ENCODE results near the gene MAP3K4.

GRCh38 chr6:160919569-160920273 is 71.8 kb upstream of the MAP3K4 start:
- PRO-cap, 4 experiments, result peak in 2 of 4 experiments; most common minus-strand start chr6:160919870 (in 2)
- RAMPAGE, long total RNA, 2 experiments, result no peak in any of the 2 experiments

- PRO-cap, 4 experiments, result peak in 2 of 4 experiments; most common plus-strand start chr6:160991769 (in 2); most common minus-strand start chr6:160991639 (in 1)
- RAMPAGE, long total RNA, 2 experiments, result start-site peak on the plus strand in 1 of 2 experiments, at chr6:160991755-160991810 at its widest, 29 reads per replicate
These were observed at the start of gene MAP3K4 for GRCh38 chr6:160991535-160992143. Gene MAP3K4, plus strand, starts transcription at chr6:160991769.

- PRO-cap, 4 experiments, result no peak in any of the 4 experiments
- RAMPAGE, long total RNA, 2 experiments, result no peak in any of the 2 experiments
These were observed 4.6 kb downstream of the MAP3K4 start for GRCh38 chr6:160995967-160996783.

GRCh38 chr6:161077044-161077944 is 85.7 kb downstream of the MAP3K4 start:
- PRO-cap, 4 experiments, result no peak in any of the 4 experiments
- RAMPAGE, long total RNA, 2 experiments, result no peak in any of the 2 experiments

DNA sequence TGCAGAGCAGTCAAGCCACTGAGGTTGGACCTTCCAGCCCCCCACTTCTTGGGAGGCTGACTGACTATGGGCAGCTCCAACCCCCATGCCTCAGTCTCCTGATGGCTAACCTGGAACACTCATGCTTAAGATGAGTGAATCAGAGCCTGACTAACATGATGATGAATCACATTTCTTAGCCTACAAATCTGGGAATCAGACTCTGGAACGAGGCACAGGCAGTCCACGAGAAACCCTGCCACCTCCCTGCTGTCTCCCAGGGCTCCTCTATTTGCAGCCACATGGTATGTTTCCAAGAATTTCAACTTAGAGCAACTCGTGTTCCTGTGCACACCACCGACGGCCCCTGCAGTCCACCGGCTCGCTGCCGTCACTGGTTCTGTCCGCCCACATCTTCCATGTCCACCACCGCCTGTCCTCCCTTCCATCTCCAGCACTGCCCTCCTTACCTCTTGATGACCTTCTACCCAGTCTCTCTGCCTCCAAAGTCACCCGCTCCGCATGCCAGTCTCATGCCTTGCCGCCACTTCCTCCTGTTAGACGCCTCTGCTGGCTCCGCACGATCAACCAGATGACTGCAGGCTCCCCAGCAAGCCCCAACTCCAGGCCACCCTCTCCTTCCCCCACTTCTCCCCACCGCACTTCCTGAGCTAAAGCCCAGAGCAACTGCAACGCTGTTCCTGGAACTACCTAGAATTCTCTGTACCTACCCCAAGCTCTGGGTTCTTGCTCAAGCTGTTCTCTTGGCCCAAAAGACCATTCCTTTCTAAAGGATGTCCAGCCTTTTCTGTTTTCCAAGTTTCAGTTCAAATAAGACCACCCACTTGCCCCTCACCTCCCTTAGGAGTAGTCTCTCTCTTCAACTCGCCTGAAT is 87.5 kb downstream of the AGPAT4 start:
- PRO-cap, 4 experiments, result peak in 2 of 4 experiments; most common plus-strand start position 570 of the sequence (in 2); most common minus-strand start position 438 of the sequence (in 2)
- RAMPAGE, long total RNA, 2 experiments, result no peak in any of the 2 experiments

DNA sequence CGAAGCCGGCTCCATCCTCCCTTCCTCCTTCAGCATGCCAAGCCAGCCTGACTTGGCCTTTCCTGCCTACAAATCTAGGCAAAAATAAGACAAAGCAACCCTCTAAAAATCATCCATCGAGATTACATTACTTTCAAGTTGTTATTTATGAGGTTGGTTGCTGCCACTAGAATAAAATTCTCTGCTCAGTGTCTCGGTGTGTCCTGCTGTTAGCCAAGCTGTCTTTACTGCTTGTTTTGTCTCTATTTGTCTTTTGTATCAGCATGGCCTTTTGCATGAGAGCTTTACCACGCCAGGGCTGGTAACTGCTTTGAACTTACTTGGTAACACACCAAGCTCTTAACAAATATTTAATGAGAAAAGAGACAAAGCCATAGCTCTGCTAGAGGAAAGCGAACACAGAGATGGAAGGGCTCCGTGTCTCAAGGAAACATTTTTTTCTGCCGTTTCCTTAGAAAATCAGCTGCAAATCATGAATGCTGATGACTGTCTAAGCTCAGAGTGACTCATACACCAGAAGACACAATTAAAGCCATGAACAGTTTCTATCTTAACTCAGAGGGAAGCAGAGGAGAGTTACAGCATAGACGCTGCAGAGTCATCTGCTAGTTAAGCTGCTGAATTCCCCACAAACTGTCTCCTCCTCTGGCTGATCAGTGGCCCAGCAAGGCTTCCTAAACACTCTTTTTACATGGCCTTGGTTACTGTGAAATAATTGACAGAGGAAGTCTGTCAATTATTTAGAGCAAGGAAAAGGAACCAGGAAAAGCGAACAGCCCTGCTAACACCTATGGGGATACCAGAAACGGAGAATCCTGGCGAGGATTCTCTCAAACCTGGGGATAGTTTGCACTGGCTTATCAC is 44.8 kb downstream of the AGPAT4 start:
- PRO-cap, 4 experiments, result peak in 4 of 4 experiments; most common plus-strand start position 558 of the sequence (in 4)
- RAMPAGE, long total RNA, 2 experiments, result no peak in any of the 2 experiments

DNA sequence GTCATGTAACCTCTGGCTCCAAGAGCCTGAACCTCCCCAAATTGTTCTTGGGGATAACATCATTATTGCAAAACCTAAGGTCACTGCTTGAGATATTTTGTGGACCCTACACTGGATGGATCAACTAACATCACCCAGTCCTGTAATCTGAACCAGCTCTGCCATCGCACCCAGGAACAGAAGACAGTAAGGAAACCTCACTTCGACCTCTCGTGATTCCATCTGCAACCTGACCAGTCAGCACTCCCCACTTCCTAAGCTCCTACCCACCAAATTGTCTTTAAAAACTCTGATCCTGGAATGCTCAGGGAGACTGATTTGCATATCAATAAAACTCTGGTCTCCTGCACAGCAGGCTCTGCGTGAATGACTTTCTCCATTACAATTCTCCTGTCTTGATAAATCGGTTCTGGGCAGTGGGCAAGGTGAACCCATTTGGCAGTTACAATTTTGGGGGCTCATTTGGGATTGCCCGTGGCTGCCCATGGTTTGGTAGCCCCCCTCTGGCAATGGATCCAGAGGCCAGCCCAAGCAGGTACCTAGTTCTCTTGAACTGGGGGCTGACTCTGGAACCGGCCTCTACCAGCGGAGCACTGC is 18.3 kb upstream of the AGPAT4 start:
- PRO-cap, 4 experiments, result no peak in any of the 4 experiments
- RAMPAGE, long total RNA, 2 experiments, result no peak in any of the 2 experiments

- PRO-cap, 4 experiments, result no peak in any of the 4 experiments
- RAMPAGE, long total RNA, 2 experiments, result no peak in any of the 2 experiments
These were observed 671.2 kb downstream of the PRKN start for GRCh38 chr6:162056389-162056748.

DNA sequence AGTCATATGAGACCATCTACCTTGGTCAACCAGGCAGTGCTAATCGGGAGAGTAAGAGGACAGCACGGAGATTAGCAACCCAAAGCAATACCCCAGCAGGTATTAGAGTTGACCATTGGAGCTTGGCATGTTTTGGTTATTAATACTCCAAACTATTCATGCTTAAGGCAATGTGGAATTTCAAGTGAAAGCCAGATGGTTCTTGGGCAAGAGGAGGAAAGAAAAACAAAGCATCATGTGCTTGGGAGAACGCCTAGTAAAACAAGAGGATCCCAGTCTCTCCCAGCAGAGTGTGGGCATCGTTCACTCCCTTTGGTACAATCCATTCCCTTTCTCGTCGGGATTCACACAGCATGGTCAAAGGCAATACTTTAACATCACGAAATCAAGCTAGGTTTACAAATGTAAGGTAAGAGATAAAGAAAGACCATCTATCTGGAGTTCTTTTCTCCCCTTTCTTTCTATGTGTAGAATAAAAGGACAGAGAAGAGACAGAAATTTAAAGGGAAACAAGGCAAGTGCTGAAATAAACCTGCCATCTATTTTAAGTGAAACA is 349.8 kb downstream of the PRKN start:
- PRO-cap, 4 experiments, result peak in 1 of 4 experiments; most common plus-strand start position 285 of the sequence (in 1)
- RAMPAGE, long total RNA, 2 experiments, result no peak in any of the 2 experiments

DNA sequence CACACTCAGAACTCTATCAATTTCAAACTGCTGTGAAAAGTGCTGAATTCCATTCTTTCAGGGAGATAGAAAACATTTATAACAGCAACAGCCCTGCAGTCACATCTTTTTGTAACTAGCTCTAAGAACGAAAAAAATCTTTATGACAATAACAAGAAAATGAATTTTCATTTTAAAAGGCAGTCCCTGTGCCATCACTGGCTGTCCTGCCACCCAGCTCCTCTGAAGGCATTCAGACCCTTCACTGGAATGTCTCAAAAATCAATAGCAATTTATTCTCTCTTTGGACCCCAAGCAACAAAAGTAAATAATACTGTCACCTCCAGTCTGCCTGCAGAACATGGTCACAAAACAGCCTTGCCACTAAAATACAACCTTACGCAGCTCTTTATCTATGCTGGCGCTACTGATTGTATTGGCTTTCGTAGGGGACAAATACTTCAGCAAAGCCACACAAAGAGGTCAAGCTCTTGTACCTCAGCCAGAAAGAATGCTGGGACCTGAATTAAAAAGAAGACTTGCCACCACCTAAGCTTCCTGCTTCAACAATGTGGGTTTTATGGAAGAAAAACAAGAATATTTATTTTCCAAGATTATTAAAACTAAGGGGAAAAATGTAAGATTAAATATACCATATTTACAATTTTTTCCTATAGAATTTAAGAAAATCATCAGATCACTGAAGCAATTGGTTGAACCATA is 57.3 kb downstream of the PRKN start:
- PRO-cap, 4 experiments, result no peak in any of the 4 experiments
- RAMPAGE, long total RNA, 2 experiments, result no peak in any of the 2 experiments

GRCh38 chr6:162899331-162899739 is 171.6 kb downstream of the PACRG start:
- PRO-cap, 4 experiments, result no peak in any of the 4 experiments
- RAMPAGE, long total RNA, 2 experiments, result no peak in any of the 2 experiments

DNA sequence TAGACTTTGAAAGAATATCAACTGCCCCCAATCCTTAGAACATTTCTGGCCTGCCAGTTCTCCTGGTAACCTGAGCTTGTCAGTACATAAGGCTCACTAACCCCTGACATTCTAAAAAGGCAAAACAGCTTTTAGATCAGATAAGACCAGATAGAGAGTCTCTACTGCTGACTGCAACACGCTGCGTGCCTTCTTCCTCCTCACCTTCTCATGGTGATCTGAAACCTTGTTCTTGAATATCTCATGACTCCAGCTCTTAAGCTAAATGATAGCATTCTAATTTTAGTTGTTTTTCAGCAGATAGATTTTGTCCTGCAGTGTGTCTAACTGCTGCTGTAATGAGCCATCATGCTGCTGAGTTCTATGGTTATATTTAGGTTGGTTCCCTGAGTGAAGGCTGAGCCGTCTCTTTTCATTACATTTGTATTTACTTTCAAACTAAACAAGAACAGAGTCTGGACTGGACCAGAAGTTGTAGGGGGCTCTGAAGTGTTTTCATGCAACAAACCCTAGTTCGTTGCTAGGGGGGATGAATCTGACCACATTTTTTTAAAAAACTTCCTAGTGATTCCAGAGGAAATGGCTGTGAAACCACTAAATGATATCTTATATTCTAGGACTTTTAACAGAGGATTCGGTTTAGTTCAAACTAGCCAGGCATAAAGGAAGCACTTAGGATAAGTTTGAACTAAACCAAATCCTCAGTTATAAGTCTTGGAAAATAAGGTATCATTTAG is 328.2 kb upstream of the QKI start:
- PRO-cap, 4 experiments, result no peak in any of the 4 experiments
- RAMPAGE, long total RNA, 2 experiments, result no peak in any of the 2 experiments

DNA sequence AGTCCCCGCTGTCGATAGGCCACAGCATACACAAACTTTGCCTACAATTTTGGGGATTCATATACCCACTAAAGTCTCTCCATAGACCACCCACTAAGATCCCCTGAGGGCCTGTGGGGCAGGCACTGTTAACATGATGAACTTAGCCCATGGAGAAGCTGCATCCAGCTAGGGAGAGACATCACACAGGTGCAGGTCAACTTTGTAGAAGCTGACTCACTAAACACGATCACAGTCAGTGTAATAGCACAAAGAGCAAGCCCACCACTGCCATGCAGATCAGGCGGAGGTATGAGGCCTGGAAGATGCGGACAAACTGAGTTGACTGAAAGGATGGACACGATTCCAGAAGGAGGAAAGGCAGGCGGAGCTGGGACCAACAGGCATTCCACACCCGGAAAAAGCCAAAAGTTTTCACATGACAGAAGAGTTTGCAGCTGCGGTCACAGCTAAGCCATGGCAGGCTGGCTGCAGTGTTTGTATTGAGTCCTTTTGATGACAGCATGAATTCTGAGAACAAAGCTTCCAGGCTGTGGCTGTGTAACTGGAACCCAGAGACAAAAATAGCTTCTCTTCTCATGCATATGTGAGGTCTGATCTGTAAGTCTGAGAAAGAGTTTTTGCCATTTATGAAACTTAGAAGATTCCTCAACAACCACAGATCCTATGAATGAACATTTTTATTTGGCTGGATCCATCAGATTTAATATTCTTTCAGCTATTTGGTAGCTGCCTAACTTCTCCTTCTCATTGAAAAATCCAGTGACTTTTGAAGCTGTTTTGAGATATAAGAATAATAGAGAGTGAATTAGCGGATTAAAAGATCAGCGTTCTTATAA is 75.5 kb upstream of the QKI start:
- PRO-cap, 4 experiments, result no peak in any of the 4 experiments
- RAMPAGE, long total RNA, 2 experiments, result no peak in any of the 2 experiments

DNA sequence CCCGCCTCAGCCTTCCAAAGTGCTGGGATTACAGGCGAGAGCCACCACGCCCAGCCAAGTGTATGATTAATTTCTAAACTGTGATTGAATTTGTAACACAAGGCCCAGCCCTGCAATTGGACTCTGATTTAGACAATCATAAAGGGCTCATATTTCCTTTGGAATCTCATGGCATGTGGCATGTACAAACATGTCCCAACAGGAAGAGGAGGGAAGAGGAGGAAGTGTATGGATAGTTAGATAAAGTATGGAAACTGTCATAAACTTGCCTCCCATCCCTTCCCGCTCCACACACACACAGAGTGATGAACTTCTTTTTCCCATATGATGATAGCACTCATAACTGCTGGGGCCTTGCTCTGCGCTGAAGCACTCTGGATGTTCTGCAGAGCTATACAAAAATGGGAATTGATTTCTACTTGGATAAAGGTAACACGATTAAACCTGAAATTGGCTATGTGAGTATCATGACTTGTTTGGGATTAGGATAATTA is 27.1 kb upstream of the QKI start:
- PRO-cap, 4 experiments, result no peak in any of the 4 experiments
- RAMPAGE, long total RNA, 2 experiments, result no peak in any of the 2 experiments

DNA sequence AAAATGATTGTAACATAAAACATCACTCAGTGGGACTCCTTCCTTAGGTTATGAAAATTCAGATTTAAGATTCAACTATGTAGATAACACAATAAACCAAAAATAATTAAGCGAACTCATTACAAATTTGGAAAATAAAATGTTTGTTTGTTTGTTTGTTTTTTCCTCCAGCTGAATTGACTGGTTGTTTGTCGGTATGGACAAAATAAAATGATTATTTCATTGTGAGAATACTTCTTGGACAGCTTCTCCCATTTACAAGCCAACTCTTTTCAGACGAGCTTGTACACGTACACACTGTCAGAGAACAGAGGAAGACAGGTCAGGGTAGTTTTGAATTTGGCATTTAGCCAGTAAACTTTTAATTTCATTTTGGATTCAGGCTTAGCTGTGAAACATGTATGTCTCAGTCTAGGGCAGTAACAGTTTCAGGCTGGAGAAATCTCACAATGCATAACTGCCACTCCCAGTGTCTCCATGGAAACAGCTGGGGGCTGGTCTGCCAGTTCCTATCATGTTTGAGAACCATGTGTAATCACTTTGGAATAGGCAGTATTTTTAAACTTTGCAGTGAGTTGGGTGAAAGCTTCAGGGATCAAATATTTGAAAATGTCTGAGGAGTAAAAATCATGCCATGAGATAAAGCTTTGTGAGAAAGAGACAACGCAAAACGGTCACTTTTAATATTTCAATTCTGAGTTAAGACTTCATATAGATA is 22.0 kb upstream of the QKI start:
- PRO-cap, 4 experiments, result no peak in any of the 4 experiments
- RAMPAGE, long total RNA, 2 experiments, result no peak in any of the 2 experiments

- PRO-cap, 4 experiments, result peak in 4 of 4 experiments; most common plus-strand start chr6:163406007 (in 3); most common minus-strand start chr6:163406017 (in 3)
- RAMPAGE, long total RNA, 2 experiments, result no peak in any of the 2 experiments
These were observed 8.7 kb upstream of the QKI start for GRCh38 chr6:163405559-163406394.

- PRO-cap, 4 experiments, result no peak in any of the 4 experiments
- RAMPAGE, long total RNA, 2 experiments, result no peak in any of the 2 experiments
These were observed 85.6 kb downstream of the QKI start for GRCh38 chr6:163500101-163500527.

DNA sequence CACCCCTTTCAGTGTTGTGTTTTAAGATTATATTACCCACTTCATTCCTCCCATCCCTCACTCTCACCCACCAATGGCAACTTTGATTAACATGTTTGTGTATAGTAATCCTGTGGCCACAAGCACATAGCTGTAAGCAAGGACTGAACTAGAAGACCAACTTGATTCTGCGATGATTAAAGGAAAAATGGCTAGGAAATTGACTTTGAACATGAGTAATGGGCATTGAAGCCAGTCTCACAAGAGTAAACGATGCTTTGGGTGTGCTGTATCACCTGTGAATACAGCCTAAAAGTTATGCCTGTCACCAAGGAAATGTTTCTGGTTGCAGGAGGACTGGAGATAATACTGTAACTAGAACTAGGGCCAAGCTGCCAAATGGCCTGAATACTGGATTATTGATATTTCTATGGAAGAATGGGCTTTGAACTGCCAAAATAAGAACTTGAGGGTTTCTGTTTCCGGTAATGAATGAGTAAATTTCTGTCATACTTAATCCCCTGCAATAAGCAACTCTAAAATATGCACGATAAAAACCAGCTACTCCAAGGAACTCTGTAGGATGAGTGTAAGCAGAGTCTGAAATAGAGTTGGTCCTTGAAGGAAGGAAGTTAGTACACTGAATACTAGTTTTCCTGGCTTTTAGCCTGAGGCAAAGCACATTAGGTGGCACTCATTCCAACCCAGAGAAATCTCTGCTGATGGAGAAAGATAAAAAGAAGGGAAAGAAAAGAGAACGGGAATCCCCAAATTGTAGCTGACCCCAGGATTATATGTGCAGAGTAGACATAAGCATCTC is 92.5 kb downstream of the QKI start:
- PRO-cap, 4 experiments, result peak in 1 of 4 experiments; most common plus-strand start position 251 of the sequence (in 1)
- RAMPAGE, long total RNA, 2 experiments, result no peak in any of the 2 experiments

- PRO-cap, 4 experiments, result no peak in any of the 4 experiments
- RAMPAGE, long total RNA, 2 experiments, result no peak in any of the 2 experiments
These were observed 104.4 kb downstream of the QKI start for GRCh38 chr6:163518760-163519493.

DNA sequence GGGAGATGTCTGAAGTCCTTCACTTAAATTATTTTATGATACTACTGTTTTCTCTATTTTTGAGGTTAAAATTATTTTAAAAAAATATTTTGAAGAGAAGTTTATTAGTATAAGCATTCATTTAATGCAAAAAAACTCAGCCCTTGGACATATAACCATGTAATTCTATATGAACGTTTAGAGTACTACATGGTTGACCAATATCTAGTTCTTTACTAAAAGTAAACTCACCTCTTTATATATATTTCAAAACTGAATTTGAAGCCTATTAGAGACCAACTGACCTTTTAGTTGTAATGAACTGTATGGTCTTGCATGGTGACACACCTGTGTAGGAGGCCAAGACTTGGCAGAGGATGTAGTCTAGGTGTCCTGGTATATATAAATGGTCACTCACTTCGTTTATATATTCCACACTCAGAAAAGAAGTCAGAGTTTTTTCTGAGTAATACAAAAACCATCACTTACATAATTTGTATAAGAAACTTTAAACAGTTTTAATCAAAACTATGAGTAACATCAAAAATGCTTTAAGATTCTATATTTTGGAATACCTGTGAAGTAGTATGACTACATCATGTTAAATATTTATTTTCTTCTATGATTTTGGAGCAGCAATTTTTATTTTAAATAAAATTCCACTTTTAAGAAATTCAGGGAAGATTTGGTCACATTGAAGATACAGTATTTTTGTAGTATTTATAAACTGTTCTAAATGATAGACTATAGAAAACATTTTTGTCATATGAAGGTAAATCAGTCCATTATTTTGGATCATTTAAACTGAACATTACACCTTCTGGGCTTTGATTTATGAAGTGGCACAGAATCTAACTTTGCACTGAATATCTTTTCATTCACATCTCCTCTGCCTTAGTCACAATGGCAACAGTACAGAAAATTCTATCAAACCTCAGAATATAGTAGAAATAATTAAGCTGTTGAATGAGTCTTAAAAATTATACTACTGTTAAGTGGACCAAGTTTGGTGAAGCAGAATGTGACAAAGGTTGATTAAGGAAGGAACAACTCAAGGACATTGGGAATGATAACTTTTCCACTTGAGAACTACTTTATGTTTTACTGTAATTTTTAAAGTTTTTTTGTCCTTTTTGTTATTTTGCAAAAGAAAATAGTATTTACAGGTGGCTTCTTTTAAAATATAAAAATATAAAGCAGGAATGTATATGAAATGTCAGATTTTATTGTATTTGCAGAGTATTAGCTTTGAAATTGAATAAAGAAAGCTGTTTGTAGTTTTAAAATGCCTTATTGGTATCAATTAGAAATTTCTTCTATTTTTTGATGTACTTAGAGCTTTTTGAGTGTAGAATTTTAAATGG is 154.5 kb downstream of the QKI start:
- PRO-cap, 4 experiments, result no peak in any of the 4 experiments
- RAMPAGE, long total RNA, 2 experiments, result no peak in any of the 2 experiments

All from right lobe of liver (tissue), 4 donors.